Right ventricle myocardium (tissue), 1 donor: ENCODE results near the genes CRTAC1, PYROXD2, ENTPD7 and CPN1.

DNA sequence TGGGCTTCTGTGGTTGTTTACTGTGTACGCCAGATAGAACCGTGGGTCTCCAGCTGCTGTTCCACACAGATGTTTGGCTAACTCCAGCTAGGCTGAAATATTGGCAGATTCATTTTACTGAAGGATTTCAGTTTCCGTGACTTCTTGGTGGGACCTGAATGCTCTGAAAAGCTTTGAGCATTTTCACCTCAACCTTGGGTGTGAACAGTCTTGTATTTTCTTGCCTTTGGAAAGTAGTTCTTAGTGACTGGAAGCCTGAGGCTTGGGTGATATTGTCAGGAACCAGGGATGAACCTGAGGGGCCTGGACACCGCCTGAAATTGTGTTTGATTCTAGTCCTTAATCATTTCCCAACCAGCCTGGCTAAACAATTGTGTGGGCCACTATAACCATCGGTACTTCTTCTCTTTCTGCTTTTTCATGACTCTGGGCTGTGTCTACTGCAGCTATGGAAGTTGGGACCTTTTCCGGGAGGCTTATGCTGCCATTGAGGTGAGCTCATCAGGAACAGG, 7.3 kb downstream of the ZDHHC16 start:
- PRO-cap, 2 experiments: no peak in any of the 2 experiments

- PRO-cap, 2 experiments: no peak in any of the 2 experiments
These were observed 15.3 kb downstream of the ZDHHC16 start for GRCh38 chr10:97461114-97461906.

DNA sequence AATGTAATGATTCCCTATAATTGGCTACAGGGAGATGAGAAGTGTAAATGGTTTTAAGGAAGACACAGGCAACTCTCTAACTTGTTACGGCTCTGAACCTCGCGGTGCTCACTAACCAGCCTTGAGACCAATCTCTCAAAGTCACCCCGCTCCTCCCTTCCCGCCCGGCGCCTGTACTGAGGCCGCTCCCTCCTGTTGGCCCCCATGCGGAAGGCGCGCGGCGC, 273 bp downstream of the MMS19 start:
- PRO-cap, 2 experiments: no peak in any of the 2 experiments

DNA sequence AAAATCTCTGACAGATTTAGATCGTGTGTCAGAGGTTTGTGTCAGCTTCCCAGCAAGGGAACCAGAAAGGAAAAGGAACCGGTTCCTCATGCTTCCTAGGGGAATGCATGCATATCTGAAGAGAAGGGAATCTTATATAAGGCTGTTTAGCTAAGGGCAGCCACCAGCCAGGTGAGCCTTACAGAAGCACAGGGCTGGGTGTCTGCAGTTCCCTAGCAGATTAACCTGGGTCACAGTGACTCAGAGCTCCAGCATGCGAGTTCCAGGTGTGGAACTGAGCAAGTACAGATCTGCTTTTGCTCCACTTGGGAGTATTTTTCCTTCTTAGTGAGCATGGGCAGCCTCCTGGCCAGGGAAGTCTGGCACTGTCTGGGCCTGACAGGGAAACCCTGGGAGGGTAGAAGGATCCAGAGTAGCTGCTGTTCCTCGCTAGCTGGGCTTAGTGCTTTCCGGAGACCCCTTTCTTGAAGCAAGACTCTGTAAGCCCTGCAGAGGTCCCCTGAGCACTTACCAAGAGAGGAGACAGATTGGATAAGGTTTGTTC, 906 bp upstream of the ANKRD2 start:
- PRO-cap, 2 experiments: no peak in any of the 2 experiments

GRCh38 chr10:97574641-97575292, 2.2 kb downstream of the ANKRD2 start:
- PRO-cap, 2 experiments: no peak in any of the 2 experiments

DNA sequence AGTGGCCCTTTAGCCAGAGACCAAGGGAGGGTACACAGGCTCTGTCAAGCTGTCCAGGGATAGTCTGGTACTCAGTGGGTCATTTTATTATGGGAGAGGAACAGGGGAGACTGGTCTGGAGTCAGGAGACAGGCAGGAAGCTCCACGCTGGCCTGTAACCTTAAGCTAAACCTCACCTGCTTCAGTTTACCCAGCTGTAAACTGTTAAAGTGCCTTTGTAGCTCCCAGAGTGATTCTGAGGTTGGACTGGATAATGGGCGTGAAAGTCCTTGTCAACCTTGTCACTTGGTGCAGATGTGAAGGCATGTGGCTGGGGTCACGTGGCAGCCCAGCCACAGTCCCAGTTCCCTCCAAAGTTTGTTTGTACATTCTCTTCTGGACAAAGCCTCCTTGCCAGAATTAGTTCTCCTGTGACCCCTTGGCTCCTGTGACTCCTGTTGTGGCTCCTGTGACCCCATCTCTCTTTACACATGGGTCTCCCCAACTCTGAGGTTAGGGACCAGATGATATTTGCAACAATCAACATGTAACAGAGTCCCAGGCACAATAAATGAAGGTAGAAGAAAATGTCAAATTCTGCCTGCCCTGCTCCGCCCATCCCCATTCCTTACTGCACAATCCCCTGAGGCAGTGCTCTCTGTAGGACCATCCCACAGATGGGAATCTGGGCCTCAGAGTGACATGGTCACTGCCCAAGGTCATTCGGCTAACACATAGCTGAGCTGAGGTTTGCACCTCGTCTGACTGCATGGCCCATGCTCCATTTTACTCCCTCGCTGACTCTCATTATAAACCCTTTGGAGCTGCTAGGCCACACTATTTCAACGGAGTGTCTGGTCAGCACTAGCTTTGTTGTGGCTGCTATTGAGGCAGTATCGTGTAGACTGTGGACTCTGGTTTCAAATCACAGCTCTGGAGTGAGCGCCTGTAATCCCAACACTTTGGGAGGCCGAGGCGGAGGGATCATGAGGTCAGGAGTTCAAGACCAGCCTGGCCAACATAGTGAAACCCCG, 1.1 kb downstream of the HOGA1 start:
- PRO-cap, 2 experiments: peak in 2 of 2 experiments; most common plus-strand start position 364 of the sequence (in 1); most common minus-strand start position 237 of the sequence (in 2)

- PRO-cap, 2 experiments: no peak in any of the 2 experiments
These were observed 9.2 kb downstream of the AVPI1 start for GRCh38 chr10:97677528-97678478.

GRCh38 chr10:97772384-97772822, 604 bp upstream of the SFRP5 start:
- PRO-cap, 2 experiments: no peak in any of the 2 experiments

- PRO-cap, 2 experiments: peak in 2 of 2 experiments; most common plus-strand start chr10:98030801 (in 2); most common minus-strand start chr10:98030590 (in 1)
These were observed at the start of gene CRTAC1 for GRCh38 chr10:98030382-98031017. CRTAC1 (minus strand) TSS chr10:98030621.

- PRO-cap, 2 experiments: no peak in any of the 2 experiments
These were observed 58.6 kb downstream of the LOXL4 start for GRCh38 chr10:98209278-98209949.

GRCh38 chr10:98391015-98391426, 24.0 kb downstream of the PYROXD2 start:
- PRO-cap, 2 experiments: no peak in any of the 2 experiments

GRCh38 chr10:98414612-98415653, at the start of gene PYROXD2:
PYROXD2 (minus strand) TSS chr10:98415182.
- PRO-cap, 2 experiments: peak in 2 of 2 experiments; most common plus-strand start chr10:98415274 (in 1); most common minus-strand start chr10:98415163 (in 2)

- PRO-cap, 2 experiments: no peak in any of the 2 experiments
These were observed 9.9 kb downstream of the HPSE2 start for GRCh38 chr10:99225682-99226178.

GRCh38 chr10:99430778-99431750, 640 bp upstream of the GOT1 start:
- PRO-cap, 2 experiments: peak in 2 of 2 experiments; most common plus-strand start chr10:99431127 (in 2); most common minus-strand start chr10:99431509 (in 2)

DNA sequence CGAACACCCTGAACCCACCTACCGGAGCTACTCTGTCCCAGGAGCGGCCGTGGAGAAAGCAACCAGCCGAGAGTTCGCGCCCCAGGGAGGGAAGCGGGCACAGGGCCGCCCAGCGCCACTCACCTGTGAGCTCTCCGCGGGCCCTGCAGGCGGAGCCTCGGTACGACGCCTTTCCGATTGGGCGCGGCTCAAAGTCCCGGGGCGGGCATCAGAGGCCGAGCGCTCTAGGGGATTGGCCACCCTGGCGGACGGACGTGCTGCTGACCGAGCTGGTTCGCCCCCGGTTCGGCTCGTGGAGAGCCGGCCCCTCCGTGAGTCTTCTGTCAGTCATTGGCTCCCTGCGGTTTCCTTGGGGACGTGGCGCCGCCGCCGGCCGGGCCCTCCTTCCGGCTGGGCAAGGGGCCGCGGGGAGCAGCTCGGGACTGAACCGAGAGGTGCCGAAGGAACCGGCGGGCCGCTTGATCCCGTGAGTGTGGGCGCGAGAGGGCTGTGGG, at the start of gene ENTPD7:
Gene ENTPD7 (plus strand): TSS at position 387 of the 494 bp plus-strand sequence.
- PRO-cap, 2 experiments: peak in 2 of 2 experiments; most common plus-strand start position 385 of the sequence (in 1); most common minus-strand start position 127 of the sequence (in 1)

DNA sequence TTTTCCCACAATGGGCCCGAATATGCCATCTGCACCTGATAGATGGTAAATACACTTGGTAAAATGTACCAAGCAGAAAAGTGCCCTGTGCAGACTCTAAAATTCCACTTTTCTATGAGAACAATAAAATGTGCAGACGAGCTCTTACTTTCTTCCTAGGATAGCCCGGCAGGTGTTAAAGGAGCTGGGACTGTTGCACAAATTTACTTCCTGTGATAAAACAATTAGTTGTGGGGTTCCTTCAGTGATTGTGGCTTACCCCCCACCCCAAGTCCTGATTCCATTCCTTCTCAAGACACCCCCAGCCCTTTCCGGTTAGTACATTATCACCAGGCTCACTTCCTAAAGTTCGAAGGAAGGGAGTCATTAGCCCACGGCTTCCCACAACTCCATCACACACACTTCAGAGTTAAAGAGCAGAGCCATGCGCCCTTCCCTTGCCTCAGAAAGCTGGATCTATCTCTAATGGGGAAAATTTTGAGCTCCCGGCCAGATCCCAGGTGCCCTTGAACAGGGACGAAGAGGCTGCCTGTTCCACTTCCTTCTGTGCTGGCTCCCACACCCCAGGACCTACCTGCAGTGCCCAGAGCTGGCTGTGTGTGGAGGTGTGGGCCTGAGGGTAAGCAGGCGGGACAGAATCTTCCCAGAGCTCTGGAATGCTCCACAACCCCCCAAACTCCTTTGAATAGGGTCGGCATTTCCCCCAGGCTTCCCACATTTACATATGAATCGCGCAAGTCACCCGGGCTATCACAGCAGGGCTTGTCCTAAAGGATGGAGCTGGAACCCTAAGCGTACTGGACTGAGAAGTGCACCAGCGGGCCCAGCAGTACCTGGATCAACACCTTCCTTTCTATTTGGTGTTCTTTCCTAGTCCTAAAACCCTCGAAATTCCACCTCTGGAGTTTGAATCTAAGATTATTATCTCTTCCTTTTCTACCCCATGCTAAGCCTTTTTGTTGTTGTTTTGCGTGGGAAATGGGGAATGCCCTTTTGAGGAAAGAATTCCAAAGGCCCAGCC, 96.1 kb downstream of the DNMBP start:
- PRO-cap, 2 experiments: no peak in any of the 2 experiments

DNA sequence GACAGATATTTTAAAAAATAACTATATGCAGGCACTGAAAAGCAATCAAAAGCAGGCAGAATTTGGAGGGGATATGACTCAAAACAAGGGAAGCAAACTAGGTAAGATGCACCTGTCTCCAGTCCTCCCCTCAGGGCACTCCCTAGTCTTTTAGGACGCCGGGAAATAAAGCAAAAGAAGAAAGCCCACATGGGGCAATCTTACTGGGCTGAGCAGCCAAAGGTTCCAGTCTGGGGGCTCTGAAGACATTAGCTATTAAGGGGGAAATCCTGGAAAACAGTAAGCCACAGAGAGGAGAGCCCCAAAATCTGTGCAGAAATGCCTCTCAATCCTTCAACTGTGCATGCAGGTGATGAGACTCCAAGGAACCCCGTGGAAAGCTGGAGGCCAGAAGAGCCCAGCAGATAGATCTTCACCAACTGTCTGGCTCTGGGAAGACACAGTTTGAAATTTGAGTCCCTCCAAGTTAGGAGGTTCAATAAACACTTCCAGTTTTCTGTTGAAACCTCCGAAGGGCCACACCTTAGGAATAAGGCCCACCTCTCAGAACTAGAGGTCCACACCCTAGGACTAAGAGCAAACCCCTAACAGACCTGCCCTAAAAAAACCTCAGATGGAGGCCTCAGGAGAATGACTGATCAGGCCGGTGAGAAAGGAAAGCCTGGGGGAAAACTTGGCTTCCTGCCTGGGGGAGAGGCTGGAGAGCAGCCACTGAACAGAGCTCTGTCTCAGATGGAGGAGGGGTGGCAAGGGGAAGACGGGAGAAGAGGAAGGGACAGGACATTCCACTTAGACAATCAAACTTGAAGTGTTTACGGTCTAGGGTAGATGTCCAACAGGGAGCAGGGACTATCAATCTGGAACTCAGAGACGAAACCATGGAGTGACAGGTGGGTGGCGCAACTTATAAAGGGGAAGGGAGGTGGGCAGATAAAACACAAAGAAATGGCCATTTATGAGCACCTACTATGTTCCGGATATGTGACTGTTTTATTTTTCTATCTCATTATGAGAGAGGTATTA, 83.0 kb downstream of the DNMBP start:
- PRO-cap, 2 experiments: peak in 1 of 2 experiments; most common plus-strand start position 800 of the sequence (in 1)

DNA sequence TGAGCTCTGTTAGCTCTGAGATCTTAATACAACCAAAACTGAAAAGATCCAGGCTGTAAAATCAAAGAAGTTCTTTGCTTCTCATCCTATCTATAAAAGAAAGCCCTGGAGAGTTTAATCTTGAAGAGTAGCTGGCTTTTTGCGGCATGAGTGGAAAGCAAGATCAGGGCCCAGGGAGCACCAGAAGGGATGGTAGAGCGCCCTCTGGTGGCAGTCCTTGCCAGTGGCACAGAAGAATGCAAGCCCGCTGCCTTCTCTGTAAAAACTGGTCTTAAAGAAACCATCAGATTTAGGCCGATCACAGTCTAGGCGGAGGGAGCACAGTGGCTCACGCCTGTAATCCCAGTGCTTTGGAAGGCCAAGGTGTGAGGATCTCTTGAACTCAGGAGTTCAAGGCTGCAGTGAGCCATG, 35.7 kb downstream of the CPN1 start:
- PRO-cap, 2 experiments: no peak in any of the 2 experiments

GRCh38 chr10:100080991-100082299, at the start of gene CPN1:
CPN1 (minus strand) TSS chr10:100081869.
- PRO-cap, 2 experiments: no peak in any of the 2 experiments

DNA sequence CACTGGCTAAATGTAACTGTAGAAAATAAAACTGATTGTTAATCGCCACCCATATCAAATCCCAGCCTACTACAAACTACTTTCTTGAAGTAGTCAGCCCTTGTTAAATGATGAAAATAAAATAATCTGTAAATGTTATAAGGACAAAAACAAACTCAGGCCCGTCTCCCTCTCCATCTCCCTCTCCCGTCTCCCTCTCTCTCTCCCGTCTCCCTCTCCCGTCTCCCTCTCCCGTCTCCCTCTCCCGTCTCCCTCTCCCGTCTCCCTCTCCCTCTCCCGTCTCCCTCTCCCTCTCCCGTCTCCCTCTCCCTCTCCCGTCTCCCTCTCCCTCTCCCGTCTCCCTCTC, 8.7 kb upstream of the CWF19L1 start:
- PRO-cap, 2 experiments: no peak in any of the 2 experiments